Natural killer cell (primary cell): ENCODE measurements around a stretch of chr1.

DNA sequence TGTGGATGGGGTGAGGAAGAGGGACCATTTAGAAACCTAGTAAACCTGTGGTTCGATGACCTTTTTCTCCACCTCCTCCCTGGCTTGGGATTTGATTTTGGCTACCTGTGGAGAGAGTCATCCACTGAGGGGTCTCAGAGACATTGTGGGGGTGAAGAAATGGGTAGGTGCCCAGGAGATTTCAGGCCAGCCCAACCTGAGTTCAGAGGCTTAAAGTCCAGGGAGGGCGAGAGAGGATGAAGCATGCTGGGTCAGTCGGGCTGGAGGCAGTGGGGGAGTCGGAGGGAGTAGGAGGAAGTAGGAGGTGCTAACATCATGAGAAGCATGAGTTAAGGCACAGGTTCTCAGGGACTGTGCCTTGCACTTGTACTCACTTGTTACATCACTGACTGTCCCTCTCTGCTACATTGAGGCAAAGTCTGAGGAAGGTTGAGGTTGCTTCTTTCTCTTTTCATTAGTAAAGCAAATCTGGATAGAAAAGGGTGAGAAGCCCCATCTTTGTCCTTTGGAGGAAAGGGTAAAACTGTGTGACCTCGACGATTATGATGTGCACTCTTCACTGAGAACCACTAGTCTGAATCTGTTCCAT, 94.3 kb downstream of the FGGY start:
- PRO-cap: no peak

- PRO-cap: no peak
Measured at GRCh38 chr1:59515253-59515816, 218.4 kb downstream of the FGGY start.

DNA sequence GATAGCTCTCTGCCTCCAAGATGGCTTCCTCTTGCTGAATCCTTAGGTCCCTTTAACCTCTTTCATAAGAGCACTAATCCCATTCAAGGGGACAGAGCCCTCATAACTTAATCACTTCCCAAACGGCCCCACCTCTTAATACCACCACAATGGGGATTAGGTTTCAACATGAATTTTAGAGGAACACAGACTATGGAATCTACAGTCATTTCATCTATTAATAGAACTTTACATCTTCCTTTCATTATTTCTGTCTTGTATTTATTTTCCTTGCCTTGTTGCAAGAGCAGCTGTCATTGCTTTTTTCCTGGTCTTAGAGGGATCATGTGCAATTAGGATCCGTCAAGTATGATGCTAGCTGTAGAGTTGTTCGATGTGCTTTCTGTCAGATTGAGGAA, 30.4 kb downstream of the HOOK1 start:
- PRO-cap: no peak

DNA sequence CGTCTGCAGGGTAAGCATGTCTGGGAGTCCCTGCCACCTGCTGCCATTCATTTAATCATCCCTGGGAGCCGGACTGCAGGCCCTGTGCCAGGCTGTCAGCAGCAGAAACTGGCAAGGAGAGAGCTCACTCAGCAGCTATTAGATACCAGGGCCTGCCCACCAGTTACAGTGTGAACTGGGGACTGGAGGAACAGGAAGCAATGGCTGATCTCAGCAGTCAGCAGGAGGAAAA, 75.7 kb upstream of the C1orf87 start:
- PRO-cap: no peak

GRCh38 chr1:60274337-60274689, 200.7 kb upstream of the C1orf87 start:
- PRO-cap: no peak

DNA sequence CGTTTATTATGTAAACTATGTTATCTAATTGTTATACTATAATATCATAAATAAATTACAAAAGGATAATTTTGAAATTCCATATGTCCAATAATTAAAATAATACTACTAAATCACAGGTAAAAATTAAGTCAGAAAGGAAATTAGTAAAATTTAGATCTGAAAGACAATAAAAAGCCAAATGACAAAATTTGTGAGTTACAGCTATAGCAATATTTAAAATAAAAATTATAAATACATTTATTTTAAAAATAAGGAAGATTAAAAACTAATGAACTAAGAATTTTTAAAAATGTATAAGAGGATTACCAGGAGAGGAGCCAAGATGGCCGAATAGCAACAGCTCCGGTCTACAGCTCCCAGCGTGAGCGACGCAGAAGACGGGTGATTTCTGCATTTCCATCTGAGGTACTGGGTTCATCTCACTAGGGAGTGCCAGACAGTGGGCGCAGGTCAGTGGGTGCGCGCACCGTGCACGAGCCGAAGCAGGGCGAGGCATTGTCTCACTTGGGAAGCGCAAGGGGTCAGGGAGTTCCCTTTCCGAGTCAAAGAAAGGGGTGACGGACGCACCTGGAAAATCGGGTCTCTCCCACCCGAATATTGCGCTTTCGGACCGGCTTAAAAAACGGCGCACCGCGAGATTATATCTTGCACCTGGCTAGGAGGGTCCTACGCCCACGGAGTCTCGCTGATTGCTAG, 442.5 kb upstream of the NFIA start:
- PRO-cap: no peak

DNA sequence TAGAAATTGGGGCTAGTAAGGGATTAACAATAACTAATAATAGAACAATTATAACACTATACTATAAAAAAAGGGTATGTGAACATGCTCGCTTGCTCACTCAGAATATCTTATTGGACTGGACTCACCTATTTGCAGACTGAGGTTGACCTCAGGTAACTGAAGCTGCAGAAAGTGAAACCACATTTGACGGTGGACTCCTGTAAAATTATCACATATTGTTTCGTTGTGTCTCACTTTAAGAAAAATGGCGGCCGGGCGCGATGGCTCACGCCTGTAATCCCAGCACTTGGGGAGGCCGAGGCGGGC, 209.1 kb upstream of the NFIA start:
- PRO-cap: no peak

DNA sequence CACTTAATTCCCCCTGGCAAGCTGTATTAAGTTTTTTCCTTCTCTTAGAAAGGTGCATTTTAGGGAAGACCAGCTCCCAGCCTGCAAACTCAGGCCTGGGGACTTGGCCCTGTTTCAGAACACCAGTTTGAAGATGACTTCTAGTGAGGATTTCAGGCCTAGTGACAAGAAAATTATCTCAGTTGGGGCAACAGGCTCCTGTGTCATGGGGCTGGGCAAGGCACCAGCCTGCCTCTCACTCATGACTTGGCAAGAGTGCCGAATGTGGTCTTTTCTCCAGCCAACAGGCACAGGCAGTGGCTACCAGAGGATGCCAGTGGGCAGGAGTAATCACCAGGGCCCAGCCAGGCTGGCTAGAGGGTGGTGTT, 178.0 kb upstream of the NFIA start:
- PRO-cap: no peak

- PRO-cap: no peak
Measured at GRCh38 chr1:61084496-61085154, 2.3 kb downstream of the NFIA start.

DNA sequence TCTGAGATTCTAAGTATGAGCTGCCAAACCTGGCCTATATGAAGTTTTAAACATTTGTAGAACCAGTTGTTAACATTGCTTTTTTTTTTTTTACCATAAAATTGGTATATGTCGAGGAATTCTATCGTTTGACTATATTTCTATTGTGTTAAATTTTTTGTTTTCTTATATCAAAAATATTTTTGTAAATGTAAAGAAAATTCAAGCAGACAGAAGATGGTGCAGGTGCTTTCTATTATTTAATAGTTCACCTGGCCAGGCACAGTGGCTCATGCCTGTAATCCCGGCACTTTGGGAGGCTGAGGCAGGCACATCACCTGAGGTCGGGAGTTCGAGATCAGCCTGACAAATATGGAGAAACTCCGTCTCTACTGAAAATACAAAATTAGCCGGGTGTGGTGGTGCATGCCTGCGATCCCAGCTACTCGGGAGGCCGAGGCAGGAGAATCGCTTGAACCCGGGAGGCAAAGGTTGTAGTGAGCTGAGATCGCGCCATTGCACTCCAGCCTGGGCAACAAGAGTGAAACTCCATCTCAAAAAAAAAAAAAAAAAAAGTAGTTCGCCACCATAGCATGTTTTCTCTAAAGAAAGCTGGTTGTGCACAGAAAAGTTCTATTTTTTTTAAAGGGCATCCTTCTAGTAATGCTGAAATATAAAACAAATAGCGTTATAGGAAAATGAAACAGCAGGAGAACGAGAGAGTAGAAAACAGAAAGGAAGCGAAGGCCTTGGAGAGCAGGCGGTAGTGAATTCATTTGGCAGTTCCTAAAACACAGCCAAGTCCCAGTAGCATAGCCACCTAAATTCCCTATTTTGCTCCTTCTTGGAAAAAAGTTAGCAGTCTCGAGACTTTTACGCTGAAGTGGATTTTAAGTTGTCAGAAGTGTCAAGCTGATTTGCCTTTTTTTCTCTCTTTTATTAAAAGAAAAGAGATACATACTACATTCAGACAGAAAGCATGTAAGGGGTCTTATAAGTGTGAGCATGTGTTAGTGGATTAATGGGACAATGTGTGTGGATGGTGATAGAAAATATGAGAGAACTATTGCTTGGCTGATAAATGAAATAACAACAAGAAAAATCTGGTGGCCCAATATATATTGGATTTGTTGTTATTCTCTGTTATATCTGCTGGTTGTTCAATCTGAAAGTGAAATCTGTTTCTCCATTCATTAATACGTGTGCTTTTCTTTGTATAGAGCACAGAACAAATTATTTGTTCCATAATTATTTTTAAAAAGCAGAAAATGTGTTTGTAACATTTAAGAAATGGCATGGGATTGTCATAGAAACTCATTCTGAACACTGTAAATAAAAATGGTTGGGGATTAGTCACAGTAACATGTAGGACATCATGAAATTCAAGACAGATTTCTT, 19.0 kb downstream of the NFIA start:
- PRO-cap: no peak

- PRO-cap: no peak
Measured at GRCh38 chr1:61115020-61115521, 32.7 kb downstream of the NFIA start.

- PRO-cap: no peak
Measured at GRCh38 chr1:61123218-61123834, 41.0 kb downstream of the NFIA start.

GRCh38 chr1:61156840-61157563, 74.6 kb downstream of the NFIA start:
- PRO-cap: no peak

GRCh38 chr1:61227016-61227715, 144.8 kb downstream of the NFIA start:
- PRO-cap: no peak

- PRO-cap: no peak
Measured at GRCh38 chr1:61280397-61280928, 198.1 kb downstream of the NFIA start.

GRCh38 chr1:61334964-61335377, 252.6 kb downstream of the NFIA start:
- PRO-cap: no peak

GRCh38 chr1:61444163-61444786, 280.7 kb downstream of the TM2D1 start:
- PRO-cap: no peak

- PRO-cap: no peak
Measured at GRCh38 chr1:61450240-61451263, 274.4 kb downstream of the TM2D1 start.

GRCh38 chr1:61461756-61462400, 263.1 kb downstream of the TM2D1 start:
- PRO-cap: no peak

- PRO-cap: no peak
Measured at GRCh38 chr1:61516270-61516535, 208.7 kb downstream of the TM2D1 start.